Karpas-422 (cell line): ENCODE data around the genes RBPMS2, PLEKHO2, RASL12, KBTBD13 and SNAPC5.

DNA sequence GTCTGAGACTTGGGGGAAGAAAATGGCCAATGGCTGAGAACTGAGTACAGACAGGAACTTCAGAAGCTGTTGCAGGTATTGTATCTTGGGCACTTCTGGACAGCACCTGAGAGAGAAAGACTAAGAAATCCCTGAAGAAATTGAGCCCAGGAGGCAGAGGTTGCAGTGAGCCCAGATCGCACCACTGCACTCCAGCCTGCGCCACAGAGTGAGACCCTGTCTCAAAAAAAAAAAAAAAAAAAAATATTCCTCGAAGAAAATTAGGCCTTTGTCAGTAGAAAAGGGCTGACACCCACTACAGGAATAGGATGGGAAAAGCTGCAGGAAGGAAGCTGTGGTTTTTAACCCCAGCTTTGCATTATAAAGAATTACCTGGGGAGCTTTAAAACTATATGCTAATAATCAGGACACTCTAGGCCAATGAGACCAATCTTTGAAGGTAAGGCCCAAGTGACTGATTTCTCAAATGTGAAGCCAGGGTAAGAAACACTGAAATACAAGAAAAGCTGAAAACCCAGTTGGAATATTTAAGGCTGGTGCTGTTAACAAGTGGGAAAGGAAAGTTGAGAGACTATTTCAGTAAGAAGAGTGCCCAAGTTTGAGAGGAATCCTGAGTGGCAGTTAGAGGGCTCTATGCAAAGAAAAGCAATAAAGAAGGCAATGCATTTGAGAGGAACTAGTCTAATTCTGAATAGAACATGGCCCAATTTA, 74.4 kb downstream of the RBPMS2 start:
- PRO-cap: no peak
- RAMPAGE, long total RNA: no peak

DNA sequence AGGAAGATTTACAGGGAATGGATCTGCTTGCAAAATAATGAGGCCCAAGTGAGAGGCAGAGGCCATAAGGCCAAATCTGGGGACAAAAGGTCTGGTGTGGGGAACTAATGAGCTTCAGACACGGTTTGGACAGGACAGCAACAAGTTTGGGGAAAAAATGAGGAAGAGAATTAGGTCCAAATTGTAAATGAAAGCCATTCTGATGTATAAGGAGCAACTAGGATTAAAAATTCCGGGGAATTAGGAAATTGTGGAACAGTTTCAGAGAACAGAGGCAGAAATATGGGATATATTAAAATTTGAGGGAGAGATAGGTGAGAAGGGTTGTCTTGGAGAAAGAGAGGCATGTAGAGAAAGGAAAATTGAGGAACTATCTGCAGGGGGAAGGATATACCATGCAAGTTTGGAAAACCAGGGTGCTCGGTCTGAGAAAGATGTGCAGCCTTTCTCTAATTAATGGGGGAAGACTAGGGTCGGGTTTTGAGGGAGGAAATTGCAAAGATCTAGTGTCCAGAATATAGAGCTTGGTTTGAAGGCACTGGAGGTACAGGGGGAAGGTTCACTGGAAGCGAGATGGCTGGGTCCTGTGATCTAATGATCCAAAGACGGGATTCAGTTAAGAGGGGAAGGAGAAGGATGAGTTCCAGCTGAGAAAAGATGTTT, 73.7 kb downstream of the RBPMS2 start:
- PRO-cap: no peak
- RAMPAGE, long total RNA: no peak

- PRO-cap: no peak
- RAMPAGE, long total RNA: no peak
Measured at GRCh38 chr15:64775158-64776055, at the start of gene RBPMS2. TSS of gene RBPMS2 (minus strand) at chr15:64775589.

DNA sequence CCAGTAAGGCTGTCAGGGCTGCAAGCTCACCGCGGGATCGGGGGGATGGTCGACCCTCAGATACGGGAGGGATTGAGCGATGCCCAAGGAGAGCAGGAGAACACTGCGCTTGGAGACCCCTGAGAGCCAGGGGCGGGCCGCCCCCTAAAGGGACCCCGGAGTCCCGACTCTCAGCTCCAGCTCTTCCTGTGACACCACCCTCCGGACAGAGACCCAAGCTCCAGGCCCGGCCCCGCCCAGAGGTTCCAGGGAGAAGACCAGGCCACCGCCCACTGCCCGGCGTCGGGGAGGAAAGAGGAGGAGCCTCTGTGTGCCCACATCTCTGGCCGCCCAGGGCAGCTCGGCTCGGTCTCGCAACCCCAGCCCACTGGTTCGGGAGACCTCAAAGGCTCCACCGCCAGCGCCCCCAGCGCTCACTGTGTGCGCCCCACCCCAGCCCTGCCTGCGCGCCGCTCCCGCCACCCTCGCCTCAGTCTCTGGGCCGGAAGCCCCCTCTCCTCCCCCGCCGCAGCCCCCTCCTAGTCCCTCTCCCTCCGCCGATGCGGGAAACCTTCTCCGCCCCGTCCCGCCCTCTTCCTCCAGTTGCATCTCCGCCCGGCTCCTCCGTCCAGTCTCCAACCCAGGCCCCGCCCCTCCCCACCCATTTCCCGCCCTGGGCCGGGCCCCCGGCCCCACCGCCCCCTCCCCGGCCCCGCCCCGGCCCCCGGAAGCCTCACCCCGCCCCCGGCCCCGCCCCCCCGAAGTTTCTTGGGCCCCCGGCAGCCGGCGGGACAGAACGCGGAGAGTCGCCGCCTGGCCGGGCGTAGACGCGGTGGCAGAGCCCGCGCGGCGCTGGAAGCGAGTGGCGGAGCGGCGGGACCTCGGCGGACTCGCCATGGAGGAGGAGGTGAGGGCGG, at the start of gene PLEKHO2:
PLEKHO2 (plus strand) TSS at position 773 of the 896 bp plus-strand sequence.
- PRO-cap: bidirectional peak, plus-strand start at position 773 of the sequence, minus-strand start at position 586 of the sequence
- RAMPAGE, long total RNA: no peak

DNA sequence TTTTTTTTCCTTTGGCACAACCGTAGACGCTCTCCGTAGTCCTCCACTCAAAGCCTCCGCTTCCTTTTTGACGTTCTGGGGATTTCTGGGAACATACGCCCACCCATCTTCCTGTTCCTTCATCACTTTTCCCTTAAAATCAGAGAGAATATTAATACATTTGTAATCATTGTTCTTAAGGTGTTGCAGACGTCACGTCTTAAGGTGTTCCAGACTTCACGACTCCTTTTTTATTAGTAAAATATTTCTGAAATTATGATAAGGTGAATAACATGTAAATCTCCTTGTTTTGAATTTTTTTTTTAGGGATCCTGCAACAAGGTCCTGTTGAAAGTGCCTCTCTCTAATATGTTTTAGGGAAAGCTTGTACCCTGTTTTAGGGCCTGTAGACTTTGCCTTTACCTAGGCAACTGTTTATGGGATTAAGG, 544 bp upstream of the SPG21 start:
- PRO-cap: no peak
- RAMPAGE, long total RNA: no peak

- PRO-cap: no peak
- RAMPAGE, long total RNA: no peak
Measured at GRCh38 chr15:65067631-65068704, at the start of gene RASL12. TSS of gene RASL12 (minus strand) at chr15:65067991.

DNA sequence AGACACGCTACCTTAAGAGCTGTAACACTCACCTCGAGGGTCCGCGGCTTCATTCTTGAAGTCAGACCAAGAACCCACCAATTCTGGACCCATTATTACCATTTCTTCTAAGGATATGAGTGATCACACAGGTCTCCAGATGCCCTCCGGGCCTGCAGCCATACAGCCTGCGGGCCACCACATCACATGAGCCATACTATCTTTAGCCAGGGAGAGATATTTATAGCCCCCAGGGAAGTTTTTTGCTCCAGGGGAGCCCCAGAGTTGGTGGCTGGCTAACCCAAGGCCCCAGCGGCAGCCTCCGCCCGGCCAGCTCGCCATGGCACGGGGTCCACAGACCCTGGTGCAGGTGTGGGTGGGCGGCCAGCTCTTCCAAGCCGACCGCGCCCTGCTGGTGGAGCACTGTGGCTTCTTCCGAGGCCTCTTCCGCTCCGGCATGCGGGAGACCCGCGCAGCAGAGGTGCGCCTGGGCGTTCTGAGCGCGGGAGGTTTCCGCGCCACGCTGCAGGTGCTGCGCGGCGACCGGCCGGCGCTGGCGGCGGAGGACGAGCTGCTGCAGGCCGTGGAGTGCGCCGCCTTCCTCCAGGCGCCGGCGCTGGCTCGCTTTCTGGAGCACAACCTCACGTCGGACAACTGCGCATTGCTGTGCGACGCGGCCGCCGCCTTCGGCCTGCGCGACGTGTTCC, at the start of gene KBTBD13:
KBTBD13 (plus strand) TSS at position 250 of the 686 bp plus-strand sequence.
- PRO-cap: no peak
- RAMPAGE, long total RNA: no peak

DNA sequence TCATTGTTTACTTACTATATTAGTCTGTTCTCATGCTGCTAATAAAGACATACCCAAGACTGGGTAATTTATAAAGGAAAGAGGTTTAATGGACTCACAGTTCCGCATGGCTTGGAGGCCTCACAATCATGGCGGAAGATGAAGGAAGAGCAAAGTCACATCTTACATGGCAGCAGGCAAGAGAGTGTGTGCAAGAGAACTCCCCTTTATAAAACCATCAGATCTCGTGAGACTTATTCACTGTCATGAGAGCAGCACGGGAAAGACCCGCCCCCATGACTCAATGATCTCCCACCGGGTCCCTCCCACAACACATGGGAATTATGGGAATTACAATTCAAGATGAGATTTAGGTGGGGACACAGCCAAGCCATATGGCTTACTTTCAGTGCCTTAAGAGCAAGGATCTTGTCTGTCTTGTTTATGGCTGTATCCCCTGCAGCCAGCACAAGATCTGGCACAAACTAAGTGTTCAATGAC, 33.0 kb upstream of the CILP start:
- PRO-cap: no peak
- RAMPAGE, long total RNA: no peak

- PRO-cap: no peak
- RAMPAGE, long total RNA: no peak
Measured at GRCh38 chr15:65245433-65245916, 34.2 kb upstream of the CILP start.

GRCh38 chr15:65299870-65300284, 13.2 kb upstream of the PARP16 start:
- PRO-cap: no peak
- RAMPAGE, long total RNA: no peak

DNA sequence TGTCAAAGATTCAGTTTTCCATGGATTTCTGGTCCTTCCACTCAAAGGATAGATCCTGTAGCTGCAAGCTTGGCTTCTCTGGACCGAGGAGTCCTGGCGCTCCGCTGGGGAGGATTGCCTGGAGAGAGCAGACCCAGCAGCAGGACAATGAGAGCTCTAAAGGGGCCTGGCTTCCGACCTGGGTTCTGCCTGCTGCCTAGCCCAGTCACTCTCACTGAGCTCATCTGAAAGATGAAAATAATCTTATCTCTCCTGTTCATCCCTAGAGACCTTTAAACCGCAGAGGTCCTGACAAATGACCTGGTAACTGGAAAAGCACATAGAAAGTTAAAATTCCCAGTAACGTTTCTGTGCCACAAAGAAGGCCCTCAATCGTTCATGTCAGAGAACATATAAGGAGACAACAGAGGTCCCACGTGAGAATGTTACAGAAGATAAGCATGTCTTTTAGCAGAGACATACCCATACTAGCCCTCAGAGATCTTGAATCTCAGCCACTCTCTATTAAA, 693 bp upstream of the IGDCC3 start:
- PRO-cap: no peak
- RAMPAGE, long total RNA: no peak

DNA sequence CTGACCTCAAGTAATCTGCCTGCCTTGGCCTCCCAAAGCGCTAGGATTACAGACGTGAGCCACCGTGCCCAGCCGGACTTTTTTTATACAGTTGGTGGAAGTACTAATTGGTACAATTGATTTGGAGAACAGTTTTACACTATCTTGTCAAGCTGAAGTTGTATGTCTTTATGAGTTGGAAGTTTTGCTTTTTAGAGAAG, 9.1 kb downstream of the HACD3 start:
- PRO-cap: no peak
- RAMPAGE, long total RNA: no peak

DNA sequence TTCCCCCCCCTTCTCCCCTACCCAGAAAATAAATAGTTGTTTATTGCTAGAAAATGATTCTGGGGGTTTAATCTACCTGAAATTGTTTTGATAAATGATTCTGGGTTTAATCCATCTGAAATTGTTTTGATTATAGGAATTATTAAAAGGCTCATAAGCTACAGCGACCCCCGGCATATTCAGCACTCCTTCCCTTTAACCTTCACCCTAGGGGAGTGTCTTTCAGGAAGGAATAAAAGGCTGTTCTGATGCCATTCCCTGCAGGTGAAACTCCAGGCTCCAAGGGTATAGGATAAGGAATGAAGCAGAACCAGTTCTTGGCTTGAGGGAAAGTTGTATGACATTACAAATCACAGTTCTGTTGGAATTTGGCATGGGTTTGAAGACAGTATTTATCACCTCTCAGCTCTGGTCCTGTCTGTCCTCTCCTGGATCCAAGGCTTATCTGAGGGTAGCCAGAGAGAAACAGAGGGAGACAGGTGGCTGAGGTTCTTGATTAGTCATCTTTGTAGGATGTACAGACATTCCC, 37.0 kb downstream of the RAB11A start:
- PRO-cap: no peak
- RAMPAGE, long total RNA: no peak

- PRO-cap: no peak
- RAMPAGE, long total RNA: no peak
Measured at GRCh38 chr15:66355876-66356518, 488 bp downstream of the TIPIN start.

- PRO-cap: no peak
- RAMPAGE, long total RNA: no peak
Measured at GRCh38 chr15:66387792-66388061, 1.0 kb downstream of the MAP2K1 start.

- PRO-cap: no peak
- RAMPAGE, long total RNA: no peak
Measured at GRCh38 chr15:66410958-66411627, 24.4 kb downstream of the MAP2K1 start.

- PRO-cap: no peak
- RAMPAGE, long total RNA: no peak
Measured at GRCh38 chr15:66436602-66437165, 50.0 kb downstream of the MAP2K1 start.

- PRO-cap: bidirectional peak, plus-strand start at chr15:66497901, minus-strand start at chr15:66497715
- RAMPAGE, long total RNA: start-site peak on the minus strand at chr15:66497742-66497768, 173 and 212 reads in 2 replicates
Measured at GRCh38 chr15:66497447-66498396, at the start of gene SNAPC5. TSS of gene SNAPC5 (minus strand) at chr15:66497762.

DNA sequence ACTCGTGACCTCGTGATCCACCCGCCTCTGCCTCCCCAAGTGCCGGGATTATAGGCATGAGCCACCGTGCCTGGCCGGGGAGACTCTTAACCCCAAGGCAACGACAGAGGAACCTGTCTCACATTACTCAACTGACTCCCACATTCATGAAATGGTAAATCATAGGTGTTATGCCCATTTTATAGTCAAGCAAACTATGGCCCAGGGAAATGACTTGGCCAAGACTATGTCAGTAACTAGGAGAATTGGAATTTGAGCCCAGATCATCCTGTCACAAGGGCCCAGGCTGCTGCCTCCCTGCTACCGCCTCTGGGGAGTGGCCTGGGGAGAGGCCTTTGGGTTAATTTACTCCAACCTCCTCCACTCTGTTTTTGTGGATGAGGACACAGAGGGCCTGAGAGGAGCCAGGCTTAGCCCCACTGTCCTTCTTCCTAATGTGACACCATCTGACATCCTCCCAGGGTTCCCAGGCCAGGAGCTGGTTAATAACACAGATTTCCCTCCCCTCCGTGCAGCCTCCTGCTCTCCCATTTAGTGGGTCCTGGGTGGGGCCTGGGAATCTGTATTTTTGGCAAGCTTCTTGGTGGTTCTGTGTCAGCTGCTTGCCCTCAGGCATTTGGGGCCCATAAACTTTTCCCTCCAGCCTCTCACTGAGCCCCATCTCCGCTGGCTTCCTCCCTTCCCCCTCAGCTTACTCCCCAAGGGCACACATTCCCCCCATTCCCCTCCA, 45.1 kb upstream of the SMAD6 start:
- PRO-cap: no peak
- RAMPAGE, long total RNA: no peak

GRCh38 chr15:66671441-66672009, 30.5 kb upstream of the SMAD6 start:
- PRO-cap: no peak
- RAMPAGE, long total RNA: no peak